Left ventricle myocardium (tissue), 1 donor: ENCODE measurements around the genes CCIN, CLTA and CNTNAP3.

- PRO-cap = bidirectional peak, plus-strand start at chr9:35911943, minus-strand start at chr9:35911811
Measured at GRCh38 chr9:35911501-35912205, 2.4 kb downstream of the SPAAR start.

DNA sequence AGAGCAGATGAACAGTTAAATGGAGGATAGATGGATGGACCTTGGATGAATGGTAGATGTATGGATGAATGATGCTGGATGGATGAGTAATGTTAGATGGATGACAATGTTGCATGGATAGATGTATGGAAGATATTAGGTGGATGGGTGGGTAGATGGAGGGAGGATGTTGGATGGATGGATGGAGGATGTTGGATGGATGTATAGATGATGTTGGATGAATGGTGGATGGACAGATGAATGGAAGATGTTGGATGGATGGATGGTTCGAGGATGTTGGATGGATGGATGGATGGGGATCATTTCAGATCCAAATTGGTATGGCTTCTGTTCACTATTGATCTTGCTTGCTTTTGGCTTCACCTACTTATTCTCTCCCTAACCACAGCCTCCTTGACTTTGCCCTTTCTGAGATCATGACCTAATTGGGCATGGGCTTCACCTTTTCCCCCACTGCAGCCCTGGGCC, 9.0 kb downstream of the GLIPR2 start:
- PRO-cap = no peak

DNA sequence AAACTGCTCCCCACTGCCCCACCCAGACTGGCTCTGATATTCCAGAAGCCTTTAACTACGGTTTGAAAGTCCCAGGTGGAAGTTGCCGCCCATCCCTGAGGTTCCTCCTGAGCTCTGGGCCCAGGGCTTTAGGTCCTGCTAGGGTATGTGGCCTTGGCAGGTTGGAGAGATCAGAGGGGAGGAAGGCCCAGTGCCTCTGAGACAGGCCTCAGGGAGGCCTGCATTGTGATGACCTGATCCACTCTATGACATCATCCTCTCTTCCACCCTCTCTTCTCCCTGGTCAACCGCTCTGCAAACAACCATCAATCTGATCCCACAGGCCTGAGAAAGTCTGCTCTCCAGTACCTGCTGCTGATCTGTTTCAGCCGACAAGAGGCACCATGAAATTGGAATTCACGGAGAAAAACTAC, at the start of gene CCIN:
Gene CCIN (plus strand): TSS at position 269 of the 413 bp plus-strand sequence.
- PRO-cap = no peak

GRCh38 chr9:36190830-36191641, at the start of gene CLTA:
Gene CLTA, plus strand, starts transcription at chr9:36190921.
- PRO-cap = bidirectional peak, plus-strand start at chr9:36190963, minus-strand start at chr9:36190753

DNA sequence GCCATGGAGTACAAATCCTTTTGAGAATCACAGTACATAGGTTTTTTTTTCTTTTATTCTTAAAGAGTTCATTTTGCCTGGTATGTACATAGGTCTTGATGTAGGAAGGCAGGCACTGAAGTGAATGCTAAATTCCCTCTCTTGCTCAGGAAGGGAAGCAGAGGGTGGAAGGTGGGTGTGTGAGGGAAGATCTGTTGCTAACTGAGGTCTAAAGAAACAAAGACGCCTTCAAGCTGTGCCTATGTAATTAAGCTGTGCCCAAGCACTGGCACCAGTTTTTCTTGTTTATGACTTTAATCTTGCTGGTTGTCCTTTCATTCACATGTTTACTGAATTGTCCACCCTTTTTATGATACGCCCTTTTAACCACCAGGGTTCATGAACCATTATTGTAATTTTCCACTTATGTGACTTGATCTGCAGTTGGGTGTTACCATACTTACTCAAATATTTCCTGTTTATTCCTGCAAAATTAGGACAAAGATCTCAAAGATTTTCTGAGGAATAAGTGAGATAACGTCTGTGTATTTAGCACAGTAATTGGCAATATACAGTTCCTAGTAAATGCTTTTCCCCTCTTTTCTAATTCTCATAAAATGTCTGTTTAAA, 38.4 kb upstream of the GNE start:
- PRO-cap = unidirectional peak, plus-strand start at position 489 of the sequence

- PRO-cap = no peak
Measured at GRCh38 chr9:36458052-36458721, 58.1 kb upstream of the RNF38 start.

DNA sequence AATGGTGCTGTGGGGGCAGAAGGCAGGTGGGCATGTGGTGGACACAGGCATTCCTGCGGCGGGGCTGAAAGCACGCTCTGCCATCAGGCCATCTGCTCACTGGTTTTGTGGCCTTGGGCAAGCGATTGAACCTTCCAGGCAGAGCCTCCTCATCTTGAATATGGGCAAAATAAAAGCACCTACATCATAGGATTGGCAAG, 183.2 kb downstream of the PAX5 start:
- PRO-cap = no peak

GRCh38 chr9:37093066-37093350, 27.4 kb upstream of the ZCCHC7 start:
- PRO-cap = no peak

- PRO-cap = no peak
Measured at GRCh38 chr9:37107672-37108054, 12.7 kb upstream of the ZCCHC7 start.

GRCh38 chr9:37302196-37302885, 120.2 kb upstream of the GRHPR start:
- PRO-cap = no peak

GRCh38 chr9:37433410-37434725, 11.4 kb downstream of the GRHPR start:
- PRO-cap = no peak

DNA sequence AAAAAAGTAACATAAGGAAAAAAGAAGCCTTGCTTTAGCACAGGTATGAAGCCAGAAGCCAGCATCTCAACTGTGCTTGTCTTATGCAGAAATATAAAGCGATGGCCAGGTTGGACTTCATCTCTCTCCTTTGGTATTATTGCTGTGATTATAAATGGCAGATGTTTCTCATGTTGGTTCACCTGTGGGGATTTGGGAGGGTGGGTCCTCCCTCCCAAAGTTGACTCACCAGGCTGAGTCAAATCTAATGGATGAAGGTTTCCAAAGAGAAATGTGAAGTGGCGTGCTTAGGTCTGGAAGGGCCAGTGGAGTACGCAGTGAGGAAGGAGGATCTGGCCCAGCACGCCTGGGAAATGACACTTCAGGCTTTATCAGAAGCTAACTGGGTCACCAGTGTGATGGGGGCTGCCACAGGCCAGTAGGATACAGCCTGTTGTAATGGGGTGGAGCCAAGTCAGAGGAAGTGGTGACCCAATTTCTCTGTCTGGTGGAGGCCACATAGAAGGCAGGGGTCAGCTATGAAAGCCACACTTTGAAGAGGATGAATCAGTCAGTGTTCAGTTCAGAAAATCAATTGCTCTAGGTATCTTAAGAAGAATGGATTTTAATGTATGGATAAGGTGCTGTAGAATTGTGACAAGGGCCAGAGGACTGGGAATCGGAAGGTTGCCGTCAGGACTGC, 18.0 kb downstream of the POLR1E start:
- PRO-cap = no peak

DNA sequence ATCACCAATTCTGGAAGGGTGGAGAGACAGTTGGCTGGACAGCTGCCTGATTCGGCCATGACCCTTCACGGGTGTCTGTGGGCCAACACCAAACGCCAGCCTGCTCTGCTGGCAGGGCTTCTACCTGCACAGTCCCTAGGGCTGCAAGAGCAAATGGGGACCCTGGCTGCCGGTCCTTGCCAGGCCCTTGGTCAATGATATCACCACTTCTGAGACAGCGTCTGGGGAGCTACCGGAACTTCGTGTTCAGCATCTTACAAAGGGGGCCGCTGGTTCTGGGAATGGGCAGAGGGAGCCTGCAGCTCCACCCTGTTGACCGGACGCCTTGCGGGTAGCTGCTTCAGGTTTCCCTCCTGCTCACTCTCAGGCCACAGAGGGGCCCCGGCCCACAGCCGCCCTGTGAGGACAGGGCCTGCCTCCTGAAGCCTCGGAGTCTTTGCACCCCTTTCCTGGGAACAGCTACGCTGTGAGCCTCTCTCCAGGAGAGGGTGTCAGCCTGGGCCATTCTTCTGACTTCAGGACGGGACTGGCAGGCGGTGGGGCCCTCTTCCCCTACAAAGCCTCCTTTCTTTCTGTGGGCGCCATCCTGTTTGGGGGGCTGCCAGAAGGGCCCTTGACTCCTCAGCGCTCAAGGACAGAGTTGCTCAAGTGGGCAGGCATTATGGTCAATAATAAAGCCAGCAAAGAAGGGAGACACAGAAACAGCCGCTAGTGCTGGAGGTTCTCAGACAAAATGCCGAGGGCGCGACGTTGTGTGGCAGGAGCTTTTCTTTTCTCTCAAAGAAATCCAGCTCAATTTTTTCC, 12.5 kb upstream of the SLC25A51 start:
- PRO-cap = no peak

DNA sequence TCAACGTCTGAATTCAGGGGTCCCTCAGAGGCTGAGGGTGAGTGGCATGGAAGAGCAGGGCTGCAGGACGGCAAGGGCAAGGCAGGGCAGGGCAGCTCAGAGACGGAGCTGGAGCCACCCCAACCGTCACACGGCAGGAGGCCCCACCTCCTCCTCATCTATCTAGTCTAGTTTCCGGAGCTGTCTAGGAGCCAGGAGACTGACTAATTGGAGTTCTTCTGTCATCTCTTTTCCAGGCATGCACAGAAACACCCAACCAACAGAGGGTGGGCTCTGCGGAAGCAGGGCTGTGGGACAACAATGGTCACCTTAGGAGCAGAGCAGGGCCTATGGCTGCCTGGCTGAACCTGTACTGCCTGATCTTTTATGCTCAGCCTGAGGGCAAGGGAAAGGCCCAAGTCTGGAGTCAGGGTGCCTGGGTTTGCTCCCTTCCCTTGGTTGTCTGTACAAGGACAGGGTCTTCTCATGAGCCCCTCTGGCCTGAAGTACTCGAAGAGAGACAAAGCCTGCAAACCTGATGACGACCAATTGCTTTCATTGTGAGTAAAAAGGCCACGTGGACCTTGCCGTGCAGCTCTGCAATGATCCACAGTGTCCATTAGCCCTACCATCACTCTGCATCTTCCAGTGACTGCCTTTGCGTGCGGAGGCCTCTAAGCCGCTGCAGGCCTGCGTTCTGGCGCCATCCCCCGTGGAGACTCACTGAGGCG, 81.1 kb upstream of the SLC25A51 start:
- PRO-cap = no peak

- PRO-cap = no peak
Measured at GRCh38 chr9:38038399-38039260, 30.4 kb downstream of the SHB start.

DNA sequence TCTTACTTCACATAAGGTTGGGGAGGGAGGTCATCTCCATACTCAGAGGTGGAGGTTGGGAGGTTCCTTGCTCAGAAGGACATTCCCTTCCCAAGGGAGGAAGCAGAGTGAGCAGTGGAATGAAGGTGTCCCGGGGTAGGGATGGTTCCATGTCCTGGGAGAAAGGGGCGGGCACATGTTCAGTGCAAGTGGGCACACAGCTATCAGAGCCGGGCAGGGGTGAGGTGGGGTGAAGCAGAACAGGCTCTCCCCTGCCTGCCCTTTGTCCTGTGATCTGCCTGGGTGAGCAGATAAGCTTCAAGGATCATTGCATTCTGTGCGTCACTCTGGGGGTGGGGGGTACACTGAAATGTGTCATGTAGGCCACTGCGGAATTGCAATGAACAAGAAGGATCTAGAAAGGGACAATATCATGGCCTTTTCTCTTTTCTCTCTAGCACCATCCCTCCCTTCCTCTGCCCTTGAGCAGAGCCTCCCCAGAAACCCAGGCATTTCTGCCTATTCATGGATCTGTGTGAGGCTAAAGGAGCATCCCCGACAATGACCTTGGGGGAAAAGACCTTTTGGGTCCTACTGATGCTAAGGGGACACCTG, 61.7 kb upstream of the SHB start:
- PRO-cap = no peak

GRCh38 chr9:38687310-38687997, 32.5 kb downstream of the FAM240B start:
- PRO-cap = bidirectional peak, plus-strand start at chr9:38687801, minus-strand start at chr9:38687432

- PRO-cap = no peak
Measured at GRCh38 chr9:38687998-38688371, 31.9 kb downstream of the FAM240B start.

GRCh38 chr9:39287934-39288311, at the start of gene CNTNAP3:
Gene CNTNAP3, minus strand, starts transcription at chr9:39288167.
- PRO-cap = no peak

- PRO-cap = no peak
Measured at GRCh38 chr9:39874108-39874289, 518.5 kb downstream of the SPATA31A1 start.